Stomach (tissue), 7 donors: ENCODE data around the genes HNRNPL and RINL.

DNA sequence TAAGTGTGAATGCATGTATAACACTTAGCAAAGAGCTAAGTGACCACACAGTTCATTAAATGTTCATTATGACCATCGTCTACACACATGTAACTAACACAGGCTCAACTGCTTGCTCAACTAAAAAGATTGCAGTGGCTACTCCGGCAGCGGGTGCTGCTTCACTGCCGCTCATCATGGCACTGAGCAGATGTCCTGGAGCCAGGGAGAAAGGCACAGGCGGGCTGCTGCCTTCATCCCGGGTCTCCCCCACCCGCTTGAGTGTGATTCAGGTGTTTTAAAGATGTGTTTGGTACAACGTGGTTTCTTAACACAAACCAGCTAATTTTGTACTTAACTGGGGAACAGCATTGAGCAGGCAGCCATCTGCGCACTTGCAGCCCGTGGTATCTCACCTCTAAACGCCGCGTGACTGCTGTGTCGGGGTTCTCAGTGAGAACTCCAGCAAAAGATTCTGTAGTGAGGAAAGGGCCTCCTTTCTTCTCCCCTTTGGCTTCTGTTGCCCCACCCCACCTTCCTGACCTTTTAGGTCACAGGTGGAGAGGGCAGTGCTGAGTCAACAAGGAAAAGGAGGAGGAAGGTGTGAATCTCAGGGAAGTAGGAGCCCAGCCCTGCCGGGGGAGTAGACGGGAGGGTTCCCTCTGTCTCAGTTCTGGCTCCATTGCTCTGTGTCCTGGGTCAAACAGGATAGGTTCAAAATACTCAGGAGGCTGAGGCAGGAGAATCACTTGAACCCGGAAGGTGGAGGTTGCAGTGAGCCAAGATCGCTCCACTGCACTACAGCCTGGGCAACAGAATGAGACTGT lies 11.6 kb upstream of the ACTN4 start:
- PRO-cap: no peak
- RAMPAGE, long total RNA, 5 experiments: no peak in any of the 5 experiments
- RRBS: 72% methylated on average over 7 of the region's 18 CpGs

GRCh38 chr19:38649422-38650149 lies 2.1 kb downstream of the ACTN4 start:
- PRO-cap: bidirectional peak, plus-strand start at chr19:38649879, minus-strand start at chr19:38649705
- RAMPAGE, long total RNA, 5 experiments: no peak in any of the 5 experiments
- RRBS: no CpG with 5 or more reads among the region's 13 CpGs

GRCh38 chr19:38684092-38684859 lies 36.8 kb downstream of the ACTN4 start:
- PRO-cap: no peak
- RAMPAGE, long total RNA, 5 experiments: start-site peak on the plus strand in 1 of 5 experiments, at chr19:38684175-38684945 at its widest, 17 reads per replicate
- RRBS: no CpG with 5 or more reads among the region's 7 CpGs

DNA sequence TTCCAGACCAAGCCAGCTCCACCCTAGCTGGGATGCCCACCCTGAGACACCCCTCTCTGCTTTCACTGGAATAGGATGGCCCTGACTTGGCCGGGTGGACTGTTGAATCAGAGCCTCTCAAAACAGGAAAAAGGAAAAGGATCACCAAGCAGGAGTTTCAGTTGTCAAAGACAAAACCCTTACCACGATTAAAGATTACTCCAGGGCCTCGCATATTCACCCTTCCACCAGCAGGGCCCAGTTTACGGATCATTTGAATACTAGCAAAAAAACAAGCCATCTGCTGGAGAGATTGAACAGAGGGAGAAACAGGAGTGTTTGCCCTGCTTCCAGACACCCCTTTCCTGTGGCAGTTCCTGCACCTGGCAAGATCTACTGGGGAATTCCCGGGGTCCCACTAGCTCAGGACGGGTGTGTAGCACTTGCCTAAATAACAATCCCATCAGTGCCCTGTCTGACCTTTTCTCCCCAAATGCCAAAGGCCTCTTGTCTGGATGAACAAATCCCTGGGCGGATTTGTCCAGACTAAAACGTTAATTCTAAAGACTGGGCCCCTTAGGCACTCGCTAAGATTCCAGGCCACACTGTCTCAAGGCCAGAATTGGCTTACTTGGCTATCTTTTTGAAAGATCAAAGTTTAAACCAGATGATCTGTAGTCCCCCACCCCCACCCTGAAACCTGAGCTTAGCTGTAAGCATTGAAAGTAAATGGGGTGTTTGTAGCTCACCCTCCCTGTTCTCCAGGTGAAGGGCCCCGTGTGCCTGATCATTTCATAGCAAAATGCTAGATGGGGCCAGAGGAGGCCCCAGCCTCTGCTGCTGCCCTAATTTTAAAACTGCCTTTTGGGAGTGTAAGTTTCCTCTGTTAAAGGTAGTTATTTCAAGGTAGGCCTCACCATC lies 38.5 kb downstream of the ACTN4 start:
- PRO-cap: no peak
- RAMPAGE, long total RNA, 5 experiments: no peak in any of the 5 experiments
- RRBS: no CpG with 5 or more reads among the region's 10 CpGs

DNA sequence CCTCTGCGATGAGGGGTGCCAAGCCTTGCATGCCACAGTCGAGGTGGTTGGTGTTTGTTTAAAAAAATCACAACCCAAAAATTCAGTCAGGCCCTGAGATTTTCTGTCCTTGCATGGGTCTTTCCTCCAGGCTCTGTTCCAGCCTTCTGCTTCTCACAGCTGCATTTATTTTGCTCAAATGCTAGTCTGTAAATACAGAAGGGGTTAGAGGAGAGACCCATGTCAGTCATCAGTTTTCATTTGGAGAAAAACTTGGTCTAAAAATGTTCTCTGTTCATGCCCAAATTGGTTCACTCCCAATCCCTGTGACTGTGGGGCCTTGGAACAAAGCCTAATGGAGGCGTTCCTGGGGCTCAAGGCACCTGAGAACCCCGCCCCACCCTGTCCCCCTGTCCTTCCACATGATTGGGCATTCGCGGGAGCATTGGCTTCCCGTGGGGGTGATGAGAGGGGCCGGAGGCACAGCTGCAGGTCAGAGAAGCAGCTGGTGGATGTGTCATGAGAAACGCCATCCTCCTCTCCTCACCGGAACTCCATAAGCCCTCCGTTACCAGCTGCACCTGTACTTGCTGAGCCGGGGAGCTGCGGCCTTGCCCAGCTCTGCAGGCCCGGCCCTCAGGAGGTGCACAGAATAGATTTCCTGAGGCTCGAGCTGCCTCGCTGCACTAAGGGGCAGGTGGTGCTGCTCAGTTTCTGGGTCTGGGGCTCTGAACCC lies 42.1 kb downstream of the CAPN12 start:
- PRO-cap: unidirectional peak, plus-strand start at position 479 of the sequence
- RAMPAGE, long total RNA, 5 experiments: no peak in any of the 5 experiments
- RRBS: 58% methylated on average over 4 of the region's 16 CpGs

- PRO-cap: no peak
- RAMPAGE, long total RNA, 5 experiments: start-site peak on the plus strand in 1 of 5 experiments, at chr19:38717133-38717151 at its widest, 18 reads per replicate
- RRBS: 93% methylated on average over 6 of the region's 30 CpGs
These were observed 27.4 kb downstream of the CAPN12 start for GRCh38 chr19:38716473-38717643.

DNA sequence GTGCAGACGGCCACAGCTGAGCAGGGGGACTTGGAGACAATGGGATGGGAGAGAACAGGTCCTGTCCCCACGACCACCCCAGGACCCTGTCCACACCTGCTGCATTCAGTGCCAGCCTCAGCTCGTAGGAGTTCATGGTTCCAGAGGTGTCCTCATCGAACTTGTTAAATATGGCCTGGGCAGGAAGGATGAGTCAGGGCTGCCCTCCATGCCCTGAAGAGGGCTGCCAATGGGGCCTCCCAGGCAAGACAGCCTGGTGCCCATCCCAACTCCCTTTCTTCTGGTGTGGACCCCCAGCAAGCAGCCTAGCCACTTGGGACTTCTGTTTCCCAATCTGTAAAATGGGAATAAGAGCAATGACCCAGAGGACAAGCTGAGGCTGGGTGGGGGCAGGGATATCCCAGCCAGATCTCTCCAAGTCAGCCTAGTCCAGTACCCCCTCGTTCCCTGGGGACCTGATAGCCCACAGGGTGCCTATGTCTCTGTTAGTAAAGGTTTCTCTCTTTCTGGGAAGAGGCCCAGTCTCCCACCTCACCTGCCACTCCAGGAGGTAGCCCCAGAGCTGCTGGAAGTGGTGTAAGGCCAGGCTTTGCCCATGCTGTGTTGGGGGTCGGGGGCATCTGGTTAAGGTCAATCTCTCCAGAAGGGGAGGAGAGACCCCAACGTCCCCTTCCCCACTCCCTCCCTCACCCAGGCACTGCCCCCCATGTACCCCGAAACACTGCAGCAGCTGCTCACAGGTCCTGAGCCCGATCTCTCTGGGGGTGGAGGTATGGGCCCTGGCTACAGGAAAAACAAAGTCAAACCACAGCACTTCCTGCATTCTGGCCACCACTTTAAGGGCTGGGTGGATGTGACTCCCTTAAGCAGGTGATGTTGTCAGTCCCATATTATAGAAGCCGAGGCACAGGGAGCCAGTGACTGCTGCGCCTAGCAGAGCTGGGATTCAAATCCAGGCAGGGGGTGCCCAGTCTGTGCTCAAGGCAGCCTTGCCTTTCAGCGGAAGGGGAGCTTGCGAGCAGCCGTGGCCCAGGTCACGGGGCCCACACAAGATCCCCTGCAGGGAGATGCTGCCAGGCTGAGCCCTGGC lies 10.3 kb downstream of the CAPN12 start:
- PRO-cap: no peak
- RAMPAGE, long total RNA, 5 experiments: no peak in any of the 5 experiments
- RRBS: no CpG with 5 or more reads among the region's 15 CpGs

DNA sequence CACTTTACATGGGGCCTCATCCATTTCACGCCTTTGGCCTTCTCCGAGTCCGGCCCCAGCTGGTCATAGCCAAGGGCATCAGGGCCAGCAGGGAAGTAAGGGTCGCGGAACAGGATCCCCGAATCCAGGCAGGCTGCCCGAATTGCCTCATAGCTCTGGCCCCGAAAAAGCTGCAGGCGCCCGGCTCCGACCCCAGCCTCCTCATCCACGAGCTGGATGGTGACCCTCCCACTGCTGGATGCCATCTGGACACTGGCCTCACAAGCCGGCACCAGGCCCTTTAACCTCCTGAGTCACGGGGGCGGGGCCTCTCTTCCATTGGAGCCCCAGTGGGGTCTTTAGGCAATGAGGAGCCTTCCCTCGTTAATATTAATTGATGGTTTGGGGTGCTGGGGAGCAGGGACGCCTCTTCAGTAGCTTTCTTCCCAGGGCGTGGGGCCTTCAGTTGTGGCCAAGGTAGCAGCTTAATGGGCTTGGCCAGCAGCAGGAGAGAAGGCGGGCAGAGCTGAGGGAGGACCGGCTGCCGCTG lies 289 bp downstream of the CAPN12 start:
- PRO-cap: no peak
- RAMPAGE, long total RNA, 5 experiments: no peak in any of the 5 experiments
- RRBS: 60% methylated on average over 4 of the region's 21 CpGs

DNA sequence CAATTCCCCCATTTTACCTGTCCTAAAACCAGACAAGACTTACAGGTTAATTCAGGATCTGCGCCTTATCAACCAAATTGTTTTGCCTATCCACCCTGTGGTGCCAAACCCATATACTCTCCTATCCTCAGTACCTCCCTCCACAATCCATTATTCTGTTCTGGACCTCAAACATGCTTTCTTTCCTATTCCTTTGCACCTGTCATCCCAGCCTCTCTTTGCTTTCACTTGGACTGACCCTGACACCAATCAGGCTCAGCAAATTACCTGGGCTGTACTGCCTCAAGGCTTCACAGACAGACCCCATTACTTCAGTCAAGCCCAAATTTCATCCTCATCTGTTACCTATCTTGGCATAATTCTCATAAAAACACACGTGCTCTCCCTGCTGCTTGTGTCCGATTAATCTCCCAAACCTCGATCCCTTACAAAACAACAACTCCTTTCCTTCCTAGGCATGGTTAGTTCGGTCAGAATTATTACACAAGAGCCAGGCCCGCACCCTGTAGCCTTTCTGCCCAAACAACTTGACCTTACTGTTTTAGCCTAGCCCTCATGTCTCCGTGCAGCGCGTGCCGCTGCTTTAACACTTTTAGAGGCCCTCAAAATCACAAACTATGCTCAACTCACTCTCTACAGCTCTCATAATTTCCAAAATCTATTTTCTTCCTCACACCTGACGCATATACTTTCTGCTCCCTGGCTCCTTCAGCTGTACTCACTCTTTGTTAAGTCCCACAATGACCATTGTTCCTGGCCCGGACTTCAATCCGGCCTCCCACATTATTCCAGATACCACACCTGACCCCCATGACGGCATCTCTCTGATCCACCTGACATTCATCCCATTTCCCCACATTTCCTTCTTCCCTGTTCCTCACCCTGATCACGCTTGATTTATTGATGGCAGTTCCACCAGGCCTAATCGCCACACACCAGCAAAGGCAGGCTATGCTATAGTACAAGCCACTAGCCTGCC lies 8.7 kb upstream of the CAPN12 start:
- PRO-cap: no peak
- RAMPAGE, long total RNA, 5 experiments: no peak in any of the 5 experiments
- RRBS: no CpG with 5 or more reads among the region's 16 CpGs

- PRO-cap: no peak
- RAMPAGE, long total RNA, 5 experiments: no peak in any of the 5 experiments
- RRBS: no CpG with 5 or more reads among the region's 12 CpGs
These were observed 1.4 kb downstream of the HNRNPL start for GRCh38 chr19:38848315-38848859.

- PRO-cap: unidirectional peak, minus-strand start at chr19:38849940; bidirectional peak, plus-strand start at chr19:38850685, minus-strand start at chr19:38850361
- RAMPAGE, long total RNA, 5 experiments: start-site peak on the minus strand in 4 of 5 experiments, at chr19:38849919-38849998 at its widest, 65 to 119 reads per replicate
- RRBS: 1% methylated on average over 30 of the region's 79 CpGs
These were observed at the start of gene HNRNPL for GRCh38 chr19:38849694-38850439. TSS of gene HNRNPL (minus strand) at chr19:38849986.

GRCh38 chr19:38877642-38878541 lies at the start of gene RINL:
TSS of gene RINL (minus strand) at chr19:38878275.
- PRO-cap: bidirectional peak, plus-strand start at chr19:38878137, minus-strand start at chr19:38878123; bidirectional peak, plus-strand start at chr19:38878359, minus-strand start at chr19:38878243
- RAMPAGE, long total RNA, 5 experiments: start-site peak on the minus strand in 1 of 5 experiments, at chr19:38878243-38878262 at its widest, 16 reads per replicate
- RRBS: 46% methylated on average over 1 of the region's 12 CpGs

DNA sequence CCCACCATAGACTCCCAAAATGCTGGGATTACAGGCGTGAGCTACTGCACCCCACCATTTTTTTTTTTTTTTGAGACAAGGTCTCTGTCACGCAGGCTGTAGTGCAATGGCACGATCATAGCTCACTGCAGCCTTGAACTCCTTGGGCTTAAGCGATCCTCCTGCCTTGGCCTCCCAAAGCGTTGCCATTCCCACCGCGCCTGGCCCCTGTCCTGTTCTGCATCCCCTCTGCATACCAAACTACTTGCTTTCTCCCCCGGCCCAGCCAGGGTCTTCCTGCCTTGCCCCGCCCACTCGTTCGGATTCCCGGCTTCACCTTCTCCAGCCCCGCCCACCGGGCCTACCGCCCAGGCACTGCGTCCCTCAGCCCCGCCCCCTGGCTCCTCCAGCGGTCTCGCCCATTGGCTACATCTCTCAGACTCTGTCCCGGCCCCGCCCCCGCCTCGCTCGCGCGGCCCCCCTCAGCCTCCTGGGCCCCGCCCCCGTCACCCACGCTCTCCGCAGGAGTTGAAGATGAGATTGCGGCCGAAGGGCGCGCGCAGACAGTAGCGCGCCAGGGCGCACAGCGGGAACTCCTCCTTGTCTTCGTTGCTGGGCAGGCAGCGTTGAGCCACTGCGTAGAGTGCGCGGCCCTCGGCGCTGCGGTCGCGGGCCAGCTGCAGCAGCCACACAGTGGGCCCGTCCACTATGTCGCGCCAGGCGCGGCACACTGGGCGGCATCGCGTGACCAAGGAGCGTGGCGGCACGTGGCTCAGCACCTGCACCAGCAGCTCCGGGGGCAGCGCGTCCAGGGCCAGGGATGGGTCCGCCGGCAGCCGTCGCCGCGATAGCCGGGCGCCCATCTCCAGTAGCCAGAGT lies 19.0 kb downstream of the MRPS12 start:
- PRO-cap: bidirectional peak, plus-strand start at position 503 of the sequence, minus-strand start at position 500 of the sequence
- RAMPAGE, long total RNA, 5 experiments: start-site peak on the minus strand in 2 of 5 experiments, centred at positions 703 to 707 of the sequence, 5 to 11 reads per replicate
- RRBS: 11% methylated on average over 15 of the region's 71 CpGs

GRCh38 chr19:38976221-38977006 lies 872 bp upstream of the FBXO17 start:
- PRO-cap: no peak
- RAMPAGE, long total RNA, 5 experiments: no peak in any of the 5 experiments
- RRBS: 40% methylated on average over 4 of the region's 23 CpGs

DNA sequence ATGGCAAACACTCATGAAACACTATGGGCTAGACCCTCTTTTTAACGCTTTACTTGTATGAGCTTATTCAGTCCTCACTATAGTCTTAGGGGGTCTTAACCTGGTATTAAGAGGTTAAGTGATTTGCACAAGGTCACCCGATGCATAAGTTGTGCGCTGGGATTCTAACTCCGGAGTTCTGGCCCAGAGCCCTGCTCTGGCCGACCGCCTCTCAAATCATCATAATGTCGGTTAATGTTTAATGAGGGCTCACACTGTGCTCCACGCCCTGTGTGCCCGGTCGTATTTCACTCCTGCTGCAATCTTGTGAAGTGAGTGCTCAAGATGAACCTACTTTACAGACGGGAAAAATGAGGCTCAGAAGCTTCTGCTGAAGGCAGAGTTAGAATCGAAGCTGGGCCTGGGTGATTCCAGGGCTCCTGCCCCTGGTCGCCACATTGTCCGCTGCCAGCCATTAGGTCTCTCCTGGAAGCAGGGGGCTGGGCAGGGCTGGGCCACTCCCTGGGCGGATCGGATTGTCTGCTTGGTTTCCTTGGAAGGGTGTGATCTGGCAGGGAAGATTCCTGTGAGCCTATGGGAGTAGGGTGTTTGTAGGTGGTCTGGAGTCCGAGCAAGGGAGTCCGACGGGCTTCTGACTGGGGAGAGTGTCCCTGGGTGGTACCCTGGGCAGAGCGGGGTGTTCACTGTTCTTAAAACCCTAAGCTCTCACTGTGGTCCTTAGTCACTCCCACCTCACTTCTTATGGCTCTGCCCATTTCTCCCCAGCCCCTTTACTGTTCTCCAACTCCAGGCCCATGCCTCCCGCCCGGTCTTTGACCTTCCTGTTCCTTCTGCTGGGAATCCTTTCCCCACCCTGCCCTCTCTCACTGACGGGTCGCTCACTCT lies 1.2 kb downstream of the PAK4 start:
- PRO-cap: bidirectional peak, plus-strand start at position 301 of the sequence, minus-strand start at position 180 of the sequence
- RAMPAGE, long total RNA, 5 experiments: no peak in any of the 5 experiments
- RRBS: 16% methylated on average over 8 of the region's 24 CpGs

DNA sequence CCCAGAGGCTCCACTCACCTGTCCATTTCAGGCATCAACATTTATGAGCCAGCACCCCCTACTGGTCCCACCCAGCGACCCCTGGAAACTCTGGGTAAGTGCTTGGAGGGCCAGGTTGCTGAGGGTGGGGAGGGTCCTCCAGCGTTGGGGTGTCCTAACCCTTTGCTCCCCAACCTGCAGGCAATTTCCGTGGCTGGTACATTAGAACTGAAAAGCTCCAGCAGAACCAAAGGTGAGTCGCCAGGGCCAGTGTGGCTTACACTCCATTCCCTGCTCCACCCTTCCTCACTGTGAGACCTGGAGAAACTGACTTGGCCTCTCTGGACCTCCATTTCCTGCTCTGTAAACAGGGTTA lies 1.2 kb downstream of the NCCRP1 start:
- PRO-cap: no peak
- RAMPAGE, long total RNA, 5 experiments: no peak in any of the 5 experiments
- RRBS: no CpG with 5 or more reads among the region's 4 CpGs

DNA sequence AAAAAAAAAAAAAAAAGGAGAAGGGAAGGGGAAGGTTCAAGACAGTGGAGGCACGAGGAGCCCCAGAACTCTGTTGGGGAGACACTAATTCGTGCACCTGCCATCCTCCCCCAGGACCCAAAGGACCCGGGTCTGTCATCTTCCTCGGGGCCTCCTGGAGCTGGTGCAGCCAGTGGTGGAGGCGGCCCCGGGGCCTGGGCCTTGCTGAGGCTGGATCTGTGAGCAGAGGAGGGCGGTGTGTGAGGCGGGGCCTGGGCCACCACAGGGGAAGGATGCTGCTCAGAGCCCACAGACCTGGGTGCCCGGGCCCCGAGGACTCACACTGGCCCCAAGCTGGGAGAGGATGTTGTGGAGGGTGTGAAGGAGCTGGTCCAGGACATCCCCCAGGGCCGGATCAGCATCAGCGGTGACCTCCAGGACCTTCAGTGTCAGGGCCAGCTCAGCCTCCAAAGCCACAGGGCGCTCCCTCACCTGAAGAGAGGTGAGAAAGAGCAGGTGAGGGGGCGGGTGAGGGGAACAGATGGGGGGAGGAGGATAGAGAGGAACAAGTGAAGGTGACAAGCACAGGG lies 8.2 kb downstream of the IFNL3 start:
- PRO-cap: no peak
- RAMPAGE, long total RNA, 5 experiments: no peak in any of the 5 experiments
- RRBS: 63% methylated on average over 7 of the region's 14 CpGs

DNA sequence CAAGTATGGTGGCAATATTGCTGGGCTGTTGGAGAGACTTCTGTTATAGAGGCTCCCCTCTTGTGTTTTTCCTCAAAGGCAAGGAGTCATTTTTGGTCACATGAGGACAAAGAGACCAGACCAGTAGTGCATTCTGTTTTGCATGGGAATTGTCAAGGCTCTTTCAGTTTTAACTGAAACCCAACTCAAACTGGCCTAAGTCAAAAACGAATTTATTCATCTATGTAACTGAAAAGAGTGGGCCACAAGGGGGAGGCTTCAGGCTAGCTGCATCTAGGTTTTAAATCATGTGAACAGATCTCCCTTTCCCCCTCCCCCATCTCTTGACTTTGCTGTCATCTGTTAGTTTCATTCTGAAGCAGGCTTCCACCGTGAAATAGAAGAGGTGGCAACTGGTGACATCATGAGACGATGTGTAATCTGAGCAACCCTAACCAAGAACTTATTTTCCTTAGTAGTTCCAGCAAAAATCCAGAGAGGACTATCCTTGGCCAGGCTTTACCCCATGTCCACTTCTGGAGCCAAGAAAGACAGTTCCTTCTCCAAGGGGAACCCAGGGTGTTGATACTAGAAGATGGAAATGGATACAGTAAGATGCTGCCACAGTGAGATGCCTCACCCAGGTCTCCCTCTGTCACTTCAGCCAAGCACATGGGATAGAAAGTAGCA lies 9.3 kb downstream of the SAMD4B start:
- PRO-cap: no peak
- RAMPAGE, long total RNA, 5 experiments: start-site peak on the plus strand in 1 of 5 experiments, centred at position 366 of the sequence, 15 reads per replicate
- RRBS: no CpG with 5 or more reads among the region's 3 CpGs

GRCh38 chr19:39380218-39381374 lies 10.3 kb downstream of the PAF1 start:
- PRO-cap: no peak
- RAMPAGE, long total RNA, 5 experiments: start-site peak on the plus strand in 1 of 5 experiments, at chr19:39380627-39381090 at its widest, 20 reads per replicate
- RRBS: no CpG with 5 or more reads among the region's 18 CpGs

DNA sequence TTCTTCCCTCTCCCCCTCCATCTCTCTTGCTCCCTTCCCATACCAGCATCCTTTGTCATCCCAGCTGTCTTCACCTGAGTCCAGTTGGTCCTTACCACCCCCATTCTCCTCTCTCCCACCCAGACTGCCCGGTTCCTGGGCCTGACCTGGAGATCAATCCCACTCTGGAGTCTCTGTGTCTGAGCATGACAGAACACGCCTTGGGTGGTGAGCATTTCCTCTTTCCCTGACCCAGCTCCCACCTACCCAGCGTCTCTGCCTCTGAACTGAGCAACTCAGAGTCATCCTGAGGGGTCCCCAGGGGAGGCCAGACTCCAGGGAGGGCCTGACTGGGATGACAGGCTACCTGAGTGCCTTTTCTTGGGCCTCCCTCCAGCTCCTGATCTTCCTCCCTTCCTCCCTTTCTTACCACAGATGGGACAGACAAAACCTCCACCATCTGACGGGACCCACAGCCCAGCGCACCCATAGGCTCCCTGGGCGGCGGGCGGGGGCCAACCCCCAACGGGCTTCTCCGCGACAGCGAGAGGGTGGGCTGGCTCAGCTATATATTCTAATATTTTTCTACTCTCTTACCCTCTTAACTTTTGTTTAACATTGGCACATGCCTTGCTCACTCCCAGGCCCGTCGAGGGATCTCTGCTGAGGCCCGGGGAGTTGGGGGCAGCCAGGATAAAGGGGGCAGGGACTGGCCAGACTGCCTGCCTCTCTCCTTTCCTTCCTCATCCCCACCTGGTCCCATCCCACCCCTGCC lies 7.6 kb downstream of the PAF1 start:
- PRO-cap: no peak
- RAMPAGE, long total RNA, 5 experiments: no peak in any of the 5 experiments
- RRBS: no CpG with 5 or more reads among the region's 15 CpGs